CMK (cell line): ENCODE results near the genes CLEC2A, TAS2R20 and TAS2R43.

- RRBS, result no CpG with 5 or more reads among the region's 1 CpG
These were observed 46.3 kb upstream of the A2ML1 start for GRCh38 chr12:8775953-8776778.

- RRBS, result no CpG with 5 or more reads among the region's 13 CpGs
These were observed 22.4 kb downstream of the A2ML1 start for GRCh38 chr12:8844727-8845304.

DNA sequence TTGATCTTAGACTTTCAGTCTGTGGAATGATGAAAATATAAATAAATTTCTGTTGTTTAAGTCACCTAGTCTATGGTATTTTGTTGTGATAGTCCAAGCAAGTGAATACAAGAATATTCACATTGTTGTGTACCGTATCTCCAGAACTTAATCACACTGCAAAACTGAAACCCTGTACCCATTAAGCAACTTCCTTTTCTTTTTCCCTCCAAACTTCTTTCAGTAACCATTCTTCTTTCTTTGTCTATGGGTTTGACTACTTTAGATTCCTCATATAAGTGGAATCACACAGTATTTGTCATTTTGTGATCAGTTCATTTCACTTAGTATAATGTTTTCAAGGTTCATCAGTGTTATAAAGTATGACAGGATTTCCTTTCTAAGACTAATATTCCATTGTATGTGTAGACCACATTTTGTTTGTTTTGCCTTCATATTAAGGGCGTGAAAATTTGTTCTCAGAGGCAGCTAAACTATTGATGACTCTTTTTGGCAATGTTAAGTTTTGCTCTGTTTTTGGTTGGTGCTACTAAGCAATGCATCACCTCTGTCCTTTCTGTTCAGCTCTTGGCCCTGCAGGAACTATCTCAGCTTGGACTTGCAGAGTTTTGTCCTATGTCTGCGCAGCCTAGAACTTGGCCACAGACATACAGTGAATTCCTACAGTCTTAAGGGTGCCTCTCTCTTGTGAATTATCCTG is 1.7 kb upstream of the KLRG1 start:
- RRBS, result no CpG with 5 or more reads among the region's 3 CpGs

DNA sequence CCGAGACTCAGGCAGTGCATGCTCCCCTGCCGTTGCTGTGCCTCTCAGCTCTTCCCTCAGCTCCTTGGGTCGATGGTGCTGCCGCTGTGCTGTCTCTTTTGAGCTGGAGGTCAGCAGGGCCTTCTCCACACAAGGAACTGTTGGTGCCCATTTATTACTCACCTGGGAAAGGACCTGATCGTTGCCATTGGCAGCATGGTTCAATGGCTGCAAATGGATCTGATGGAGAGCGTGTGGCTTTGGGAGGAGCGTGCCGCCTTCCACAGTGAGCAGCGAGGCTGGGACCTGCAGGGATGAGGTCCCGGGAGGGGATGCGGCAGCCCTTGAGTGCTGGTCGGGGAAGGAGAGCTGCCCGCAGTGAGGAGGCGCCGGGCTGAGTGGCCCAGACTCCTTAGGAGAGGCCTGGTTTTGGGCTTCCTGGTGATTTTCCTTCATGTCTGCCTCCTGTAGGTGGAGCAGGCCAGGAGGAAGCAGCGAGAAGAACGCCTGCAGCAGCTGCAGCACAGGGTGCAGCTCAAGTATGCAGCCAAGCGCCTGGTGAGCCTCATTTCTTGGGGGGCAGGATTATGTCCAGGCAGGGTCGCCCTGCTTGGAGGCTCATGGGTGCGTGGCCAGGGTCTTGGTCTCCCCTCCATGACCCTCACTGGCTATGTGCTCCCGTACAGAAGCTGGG is 85.9 kb upstream of the PZP start:
- RRBS, result 67% methylated on average over 6 of the region's 21 CpGs

DNA sequence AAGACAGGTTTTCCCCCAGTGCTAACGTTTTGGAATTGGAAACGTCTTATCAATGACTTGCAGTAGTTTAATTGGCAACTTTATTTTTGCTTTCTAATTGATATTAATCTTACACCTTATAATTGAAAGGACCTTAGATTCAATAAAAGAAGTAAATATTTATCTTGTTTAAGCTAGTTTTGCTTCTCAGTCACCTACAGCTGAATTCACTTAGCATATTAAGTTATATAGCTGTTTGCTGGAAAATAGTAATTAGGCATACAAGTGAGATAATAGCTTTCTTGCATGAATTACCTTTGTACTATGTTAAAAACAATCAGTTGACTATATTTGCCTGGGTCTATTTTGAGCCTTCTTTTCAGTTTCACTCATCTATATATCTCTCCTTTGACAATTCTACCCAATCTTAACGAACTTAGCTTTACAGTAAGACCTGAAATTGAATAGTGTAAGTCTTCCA is 43.3 kb downstream of the CD69 start:
- RRBS, result no CpG with 5 or more reads among the region's 3 CpGs

DNA sequence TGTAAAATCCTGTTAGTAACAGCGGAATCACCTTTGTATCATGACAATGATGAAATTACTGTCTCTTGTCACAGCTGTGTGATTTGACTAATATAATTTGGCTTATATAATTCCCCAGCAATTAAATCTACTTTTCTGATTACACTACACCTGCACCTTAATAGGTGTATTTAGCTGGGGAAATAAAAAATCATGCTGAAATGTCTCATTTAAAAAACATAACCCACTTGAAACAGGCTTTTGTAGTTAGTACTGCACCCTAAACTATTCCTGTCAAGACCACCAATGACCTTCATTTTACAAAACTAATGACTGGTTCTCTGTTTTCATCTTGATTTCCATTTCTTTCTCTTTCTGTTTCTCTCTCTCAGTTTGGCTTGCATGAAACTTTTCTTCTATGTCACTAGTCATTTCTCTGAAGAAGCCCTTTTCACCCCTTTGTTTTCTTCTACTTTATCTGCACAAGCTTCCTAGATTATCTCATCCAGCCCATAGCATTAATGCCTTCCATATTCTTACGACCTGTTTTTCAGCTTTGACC is 32.9 kb upstream of the KLRF1 start:
- RRBS, result no CpG with 5 or more reads among the region's 2 CpGs

- RRBS, result no CpG with 5 or more reads among the region's 6 CpGs
These were observed 16.4 kb downstream of the CLEC2B start for GRCh38 chr12:9852354-9853506.

- RRBS, result no CpG with 5 or more reads among the region's 27 CpGs
These were observed 5.8 kb upstream of the KLRF2 start for GRCh38 chr12:9875261-9876175.

- RRBS, result no CpG with 5 or more reads among the region's 6 CpGs
These were observed at the start of gene CLEC2A for GRCh38 chr12:9932194-9932628. Gene CLEC2A, minus strand, starts transcription at chr12:9932370.

DNA sequence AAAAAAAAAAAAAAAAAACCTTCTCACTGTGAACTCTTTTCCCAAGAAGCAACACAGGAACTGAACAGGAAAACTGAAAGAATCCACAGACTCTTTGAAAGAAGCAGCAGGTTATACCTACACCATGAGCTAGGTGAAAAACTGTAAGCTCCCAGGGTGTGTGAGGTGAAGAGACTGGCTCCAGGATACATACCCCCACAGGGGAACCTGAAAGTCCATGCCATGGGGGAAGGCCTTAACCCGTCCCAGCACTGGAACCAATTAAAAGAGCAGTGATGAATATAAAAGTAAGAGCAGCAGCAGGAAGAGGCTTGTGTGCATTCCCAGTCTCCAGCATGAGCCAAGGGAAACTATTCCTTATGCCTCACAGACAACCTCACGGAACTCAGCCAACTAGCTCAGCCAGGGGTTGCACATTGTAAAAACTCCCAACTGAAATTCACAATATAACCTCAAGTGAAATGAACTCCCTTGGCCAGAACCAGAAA is 2.0 kb upstream of the CLEC1A start:
- RRBS, result no CpG with 5 or more reads among the region's 2 CpGs

GRCh38 chr12:10168979-10169595 is 2.8 kb downstream of the OLR1 start:
- RRBS, result no CpG with 5 or more reads among the region's 5 CpGs

DNA sequence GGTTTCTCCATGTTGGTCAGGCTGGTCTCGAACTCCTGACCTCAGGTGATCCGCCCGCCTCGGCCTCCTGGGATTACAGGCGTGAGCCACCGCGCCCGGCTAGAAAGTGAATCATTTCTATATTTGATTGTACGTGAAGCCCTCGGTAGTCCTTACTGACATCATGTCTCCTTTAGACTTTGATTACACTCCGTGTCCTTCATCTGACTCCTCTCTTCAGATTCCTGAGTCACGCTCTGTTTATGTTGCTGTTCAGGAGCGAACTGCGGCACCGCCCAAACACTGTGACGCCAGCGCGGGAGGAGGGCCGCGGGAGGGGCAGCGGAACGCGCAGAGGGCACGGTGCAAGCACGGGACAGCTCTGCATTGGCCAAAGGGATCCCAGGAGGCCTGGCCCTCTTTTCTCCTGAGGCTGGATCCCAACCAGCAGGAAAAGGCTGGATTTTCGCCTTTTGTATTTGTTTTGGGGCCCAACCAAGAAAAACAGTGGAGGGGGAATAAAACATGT is 480 bp upstream of the GABARAPL1 start:
- RRBS, result no CpG with 5 or more reads among the region's 26 CpGs

- RRBS, result no CpG with 5 or more reads among the region's 22 CpGs
These were observed 3.4 kb downstream of the GABARAPL1 start for GRCh38 chr12:10215932-10216697.

DNA sequence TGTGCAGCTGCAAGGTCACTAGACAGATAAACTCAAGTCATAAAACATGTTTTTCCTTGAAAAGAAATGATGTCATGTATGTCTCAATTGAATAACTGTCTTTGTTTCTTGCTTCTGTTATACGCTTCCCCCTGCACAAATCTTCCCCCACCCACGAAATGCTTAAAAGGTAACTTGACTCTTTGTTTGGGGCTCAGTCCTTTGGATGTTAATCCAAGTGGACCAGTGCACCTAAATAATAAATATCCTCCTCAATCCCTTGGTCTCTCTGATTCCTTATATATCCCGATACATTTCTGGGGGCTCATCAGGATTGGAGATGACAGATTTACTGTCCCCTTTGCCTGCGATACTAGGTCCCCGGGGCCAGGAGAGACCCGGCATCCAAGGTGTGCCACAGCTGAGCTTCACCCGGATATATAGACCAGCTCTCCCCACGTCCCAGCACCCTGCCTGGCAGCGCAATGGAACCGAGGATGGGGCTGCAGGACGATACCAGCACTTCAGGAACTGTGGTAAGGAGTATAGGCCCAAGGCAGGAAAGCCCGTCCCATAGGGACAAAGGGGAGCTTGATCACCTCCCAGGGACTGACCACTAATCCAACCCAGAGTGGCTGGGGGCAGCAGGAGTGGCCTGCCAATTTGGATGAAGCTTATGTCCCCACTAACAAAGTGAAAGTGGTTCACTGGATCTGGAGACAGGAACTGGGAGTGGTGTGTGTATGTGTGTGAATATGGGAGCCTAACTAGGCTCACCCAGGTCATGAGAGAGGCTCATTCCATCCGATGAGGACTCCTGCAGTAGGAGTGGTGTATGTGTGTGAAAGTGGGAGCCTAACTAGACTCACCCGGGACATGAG is 26.1 kb downstream of the KLRK1 start:
- RRBS, result no CpG with 5 or more reads among the region's 14 CpGs

DNA sequence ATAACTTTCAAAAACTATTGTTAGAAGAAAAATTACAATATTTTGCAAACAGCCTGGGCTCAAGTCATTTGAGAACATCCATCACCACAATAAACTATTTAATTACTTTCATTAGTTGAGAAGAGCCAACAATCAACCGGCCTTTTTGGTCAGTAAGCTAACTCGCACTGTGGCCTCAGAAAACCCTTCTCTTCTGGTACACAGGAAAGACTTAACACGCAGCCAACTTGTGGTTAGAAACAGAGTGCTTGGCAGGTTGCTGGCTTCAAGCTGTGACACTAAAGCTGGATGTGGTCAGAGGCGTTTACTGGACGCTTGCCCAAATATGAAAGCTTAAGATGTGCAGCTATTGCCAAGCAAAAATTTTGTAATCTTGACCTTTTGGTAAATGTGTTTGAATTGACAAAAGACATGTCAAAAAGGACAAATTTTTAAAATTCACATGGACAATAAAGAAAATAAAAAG is 2.5 kb upstream of the KLRK1 start:
- RRBS, result no CpG with 5 or more reads among the region's 5 CpGs

GRCh38 chr12:10497603-10497990 is 8.1 kb upstream of the EIF2S3B start:
- RRBS, result no CpG with 5 or more reads among the region's 2 CpGs

DNA sequence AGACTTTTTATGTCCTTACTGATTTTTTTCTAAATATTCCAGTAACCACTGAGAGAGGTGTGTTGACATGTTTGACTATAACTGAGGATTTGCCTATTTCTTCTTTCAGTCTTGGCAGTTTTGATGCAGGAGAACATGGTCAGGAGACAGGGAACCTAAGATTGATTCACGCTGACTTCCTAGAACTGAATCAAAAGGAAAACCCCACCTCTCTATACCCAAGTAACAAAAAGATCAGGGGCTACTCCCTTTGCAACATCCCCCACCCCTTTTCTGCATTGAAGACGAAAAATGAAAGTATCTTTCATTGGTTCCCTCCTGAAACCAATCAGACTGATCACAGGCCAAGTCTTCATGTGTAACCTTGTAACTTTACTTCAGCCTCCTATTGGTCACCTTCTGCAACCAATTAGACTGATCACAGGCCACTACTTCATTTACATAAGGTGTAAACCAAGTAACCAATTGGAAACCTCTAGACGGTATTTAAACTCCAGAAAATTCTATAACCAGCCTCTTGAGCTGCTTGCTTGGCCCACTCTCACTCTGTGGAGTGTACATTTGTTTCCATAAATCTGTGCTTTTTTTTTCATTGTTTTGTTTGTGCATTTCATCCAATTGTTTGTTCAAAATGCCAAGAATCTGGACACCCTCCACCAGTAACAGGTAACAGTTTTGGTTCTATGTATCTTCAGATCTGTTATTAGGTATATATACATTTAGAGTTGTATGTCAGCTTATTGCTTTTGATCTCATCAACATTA is 47.3 kb downstream of the EIF2S3B start:
- RRBS, result no CpG with 5 or more reads among the region's 3 CpGs

GRCh38 chr12:10613799-10614176 is 379 bp upstream of the MAGOHB start:
- RRBS, result 4% methylated on average over 3 of the region's 7 CpGs

- RRBS, result no CpG with 5 or more reads among the region's 1 CpG
These were observed at the start of gene TAS2R20 for GRCh38 chr12:10998068-10998709. Gene TAS2R20, minus strand, starts transcription at chr12:10998304.

- RRBS, result no CpG with 5 or more reads among the region's 7 CpGs
These were observed at the start of gene TAS2R43 for GRCh38 chr12:11092064-11092478. Gene TAS2R43, minus strand, starts transcription at chr12:11092313.